Renal cortical epithelial cell (primary cell): ENCODE data around the gene ACTRT1.

DNA sequence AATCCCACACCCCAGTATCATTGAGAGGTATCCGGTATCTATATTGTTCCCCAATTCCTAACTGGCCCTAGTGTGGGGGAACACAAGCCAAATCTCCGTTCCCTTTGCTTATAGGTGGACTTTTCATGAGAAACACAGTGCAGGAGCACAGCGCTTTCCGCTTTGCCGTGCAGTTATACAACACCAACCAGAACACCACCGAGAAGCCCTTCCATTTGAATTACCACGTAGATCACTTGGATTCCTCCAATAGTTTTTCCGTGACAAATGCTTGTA, 1.6 kb downstream of the GRIA3 start:
- RRBS, result no CpG with 5 or more reads among the region's 8 CpGs

GRCh38 chrX:123201566-123201947, 17.5 kb downstream of the GRIA3 start:
- RRBS, result no CpG with 5 or more reads among the region's 4 CpGs

DNA sequence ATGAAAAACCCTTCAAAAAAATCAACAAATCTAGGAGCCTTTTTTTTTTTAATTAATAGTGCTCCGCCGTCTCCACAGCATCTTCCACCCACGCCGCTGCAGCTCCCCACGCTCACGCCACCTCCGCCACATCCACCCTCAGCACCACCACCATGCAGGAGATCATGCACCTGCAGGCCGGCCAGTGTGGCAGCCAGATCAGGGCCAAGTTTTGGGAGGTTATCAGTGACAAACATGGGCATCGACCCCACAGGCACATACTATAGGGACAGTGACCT, 171.4 kb downstream of the THOC2 start:
- RRBS, result no CpG with 5 or more reads among the region's 9 CpGs

- RRBS, result no CpG with 5 or more reads among the region's 7 CpGs
Observed at GRCh38 chrX:123613331-123613944, 119.4 kb downstream of the THOC2 start.

GRCh38 chrX:123623666-123624260, 109.1 kb downstream of the THOC2 start:
- RRBS, result no CpG with 5 or more reads among the region's 4 CpGs

DNA sequence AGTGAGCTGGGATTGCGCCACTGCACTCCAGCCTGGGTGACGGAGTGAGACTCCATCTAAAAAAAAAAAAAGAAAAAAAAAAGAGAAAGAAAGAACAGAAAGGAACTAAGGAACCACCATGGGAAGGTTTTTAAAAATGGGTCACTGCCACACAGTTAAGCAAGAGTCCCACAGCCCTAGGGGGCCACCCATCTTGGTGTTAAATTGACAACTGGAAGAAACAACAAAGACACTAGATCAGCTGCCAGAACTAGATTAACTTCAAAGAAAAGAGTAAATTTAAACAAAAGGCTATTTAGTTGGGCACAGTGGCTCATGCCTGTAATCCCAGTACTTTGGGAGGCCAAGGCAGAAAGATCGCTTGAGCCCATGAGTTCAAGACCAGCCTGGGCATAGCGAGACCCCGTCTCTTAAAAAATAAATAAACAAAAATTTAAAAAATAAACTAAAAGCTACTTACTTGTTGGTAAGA, 38.3 kb downstream of the THOC2 start:
- RRBS, result no CpG with 5 or more reads among the region's 5 CpGs

DNA sequence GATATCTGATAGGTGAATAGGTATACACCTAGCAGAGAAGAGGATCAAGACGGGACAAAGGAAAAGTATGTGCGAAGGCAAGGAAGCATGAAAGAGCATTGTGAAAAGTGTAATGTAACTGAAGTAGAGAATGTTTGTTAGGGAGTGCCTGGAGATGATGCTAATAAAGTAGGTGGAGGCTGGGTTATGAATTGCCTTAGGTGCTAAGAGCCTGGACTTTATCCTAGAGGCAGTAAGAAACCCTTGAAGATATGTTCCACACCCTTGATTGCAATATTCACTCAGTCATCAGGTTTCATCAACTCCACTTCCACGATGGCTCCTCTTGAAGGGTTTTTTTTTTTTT, 49.9 kb upstream of the XIAP start:
- RRBS, result no CpG with 5 or more reads among the region's 3 CpGs

DNA sequence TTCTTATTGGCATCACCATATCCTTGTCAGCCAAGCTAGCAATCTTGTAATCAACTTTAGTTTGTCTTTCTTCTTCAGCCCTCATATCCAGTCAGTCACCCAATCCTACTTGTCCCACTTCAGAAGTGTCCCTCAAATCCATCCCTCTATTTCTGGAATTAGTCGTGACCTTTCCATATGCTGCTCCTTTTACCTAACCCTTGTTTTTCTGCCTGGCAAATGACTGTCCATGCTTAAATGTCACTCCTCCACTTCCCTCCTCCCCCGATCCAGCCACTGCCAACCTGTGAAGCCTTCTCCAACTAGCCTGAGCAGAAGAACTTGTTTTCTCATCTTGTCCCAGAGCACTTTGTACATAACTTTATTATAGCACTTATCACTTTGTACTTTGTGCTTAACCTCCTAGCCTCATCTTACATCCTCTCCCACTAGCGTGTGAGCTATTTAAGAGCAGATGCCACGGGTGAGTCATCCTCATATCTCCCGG, 46.6 kb downstream of the XIAP start:
- RRBS, result no CpG with 5 or more reads among the region's 5 CpGs

DNA sequence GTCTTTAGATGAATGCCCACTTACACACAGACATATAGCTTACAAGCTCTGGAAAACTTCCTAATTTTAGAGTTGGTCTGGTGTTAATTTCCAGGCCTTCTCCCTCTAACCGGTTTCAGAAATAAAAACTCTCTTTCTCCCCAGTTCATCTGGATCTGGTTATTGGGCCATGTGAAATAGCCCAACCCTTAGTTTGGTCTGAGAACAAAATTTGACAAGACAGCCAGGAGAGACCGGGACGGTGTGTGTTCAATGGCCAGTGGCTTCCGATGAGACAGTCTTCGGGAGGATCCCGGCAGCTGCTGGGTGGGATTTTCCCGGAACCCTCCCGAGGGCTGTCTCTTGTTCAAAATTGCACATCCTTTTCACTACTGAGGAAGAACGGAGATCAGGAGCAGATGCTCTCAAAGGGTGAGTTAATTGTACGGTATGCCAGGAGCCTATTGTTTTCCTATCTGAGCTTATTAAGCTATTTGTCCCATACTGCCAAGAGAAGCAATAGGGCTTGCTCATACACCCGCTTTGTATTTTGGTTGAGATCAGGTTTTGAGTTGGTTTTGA, 166.4 kb downstream of the PRR32 start:
- RRBS, result 86% methylated on average over 5 of the region's 11 CpGs

GRCh38 chrX:128052250-128052620, at the start of gene ACTRT1:
Gene ACTRT1 (minus strand): TSS chrX:128052403.
- RRBS, result no CpG with 5 or more reads among the region's 2 CpGs

DNA sequence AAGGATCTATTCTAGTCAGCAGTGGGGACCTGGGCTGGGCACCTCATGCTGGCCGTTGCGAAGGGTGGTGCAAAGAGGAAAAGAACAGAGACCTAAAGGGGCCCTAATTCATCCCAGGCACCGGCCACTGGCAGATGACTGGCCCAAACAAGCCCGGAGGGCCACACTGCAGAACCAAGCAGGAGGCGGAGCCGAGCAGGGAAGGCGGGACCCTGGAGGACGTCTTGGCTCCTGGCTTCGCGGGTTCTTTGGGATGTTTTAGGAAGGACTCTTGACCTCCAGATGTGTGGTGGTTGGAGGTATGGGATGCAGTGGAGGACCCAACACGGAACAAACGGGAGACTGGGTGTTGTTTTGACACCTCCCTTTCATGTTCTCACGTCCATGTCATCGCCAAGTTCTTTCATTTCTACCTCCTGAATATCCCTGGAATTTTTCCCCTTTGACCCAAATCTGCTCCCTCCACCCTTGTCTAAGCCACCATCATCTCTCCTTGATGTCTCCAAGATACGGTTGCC, 49.0 kb downstream of the APLN start:
- RRBS, result no CpG with 5 or more reads among the region's 15 CpGs

DNA sequence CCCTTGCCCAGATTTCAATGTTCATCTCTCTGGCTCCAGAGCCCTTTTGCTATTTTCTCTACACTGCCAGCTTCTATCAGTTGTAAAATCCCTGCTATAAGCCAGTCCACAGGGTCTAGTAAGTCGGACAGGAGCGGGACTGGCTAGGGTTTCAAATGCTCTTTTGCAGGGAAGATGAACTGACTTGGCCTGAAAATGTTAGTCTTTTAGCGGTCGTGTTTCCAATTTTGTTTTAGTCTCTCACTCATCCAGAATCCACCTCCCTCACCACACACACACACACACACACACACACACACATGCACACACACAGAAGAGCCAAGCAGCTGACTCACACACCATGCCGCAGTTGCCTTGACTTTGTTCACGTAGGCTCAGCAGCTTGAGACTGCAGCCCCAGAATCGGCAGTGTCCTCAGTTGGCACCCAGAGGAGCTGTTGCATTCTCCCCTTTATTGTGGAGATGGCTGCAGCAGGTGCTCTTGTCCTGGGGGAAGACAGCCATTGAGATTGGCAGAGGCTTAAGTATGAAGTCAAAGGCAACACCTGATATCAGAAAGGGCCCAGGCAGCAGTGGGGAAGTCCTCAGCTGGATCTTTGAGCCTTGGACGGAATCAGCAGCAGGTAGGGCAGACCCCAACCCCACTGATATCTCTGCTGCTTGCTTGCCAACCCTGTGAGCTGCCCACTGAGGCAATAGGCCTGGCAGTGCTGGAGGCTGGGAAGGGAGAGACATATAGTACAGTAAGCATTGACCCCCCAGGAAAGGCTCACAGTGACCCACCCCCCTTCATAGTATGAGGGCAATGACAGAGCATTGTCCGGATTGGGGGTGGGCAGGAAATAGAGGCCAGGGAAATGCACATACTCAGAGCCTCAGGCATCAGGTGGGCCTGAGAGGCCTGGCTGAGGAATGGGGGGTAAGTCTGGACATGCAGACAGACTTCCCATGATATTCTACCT, 20.8 kb upstream of the XPNPEP2 start:
- RRBS, result no CpG with 5 or more reads among the region's 9 CpGs

DNA sequence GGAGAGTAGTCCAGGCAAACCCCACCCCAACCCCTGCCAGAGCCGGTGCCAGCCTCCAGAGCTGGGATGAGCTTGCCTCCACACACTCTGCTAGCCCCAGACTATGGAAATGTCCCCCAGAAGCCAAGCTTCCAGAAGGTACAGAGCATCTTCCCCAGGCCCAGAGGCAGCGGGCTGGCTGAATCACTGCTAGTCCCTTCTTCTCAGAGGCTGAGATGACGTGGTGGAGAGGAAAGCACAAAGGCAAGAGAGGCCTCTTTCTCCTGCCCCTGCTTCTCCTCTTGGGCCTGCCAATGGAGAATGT, 2.0 kb downstream of the SASH3 start:
- RRBS, result no CpG with 5 or more reads among the region's 3 CpGs

DNA sequence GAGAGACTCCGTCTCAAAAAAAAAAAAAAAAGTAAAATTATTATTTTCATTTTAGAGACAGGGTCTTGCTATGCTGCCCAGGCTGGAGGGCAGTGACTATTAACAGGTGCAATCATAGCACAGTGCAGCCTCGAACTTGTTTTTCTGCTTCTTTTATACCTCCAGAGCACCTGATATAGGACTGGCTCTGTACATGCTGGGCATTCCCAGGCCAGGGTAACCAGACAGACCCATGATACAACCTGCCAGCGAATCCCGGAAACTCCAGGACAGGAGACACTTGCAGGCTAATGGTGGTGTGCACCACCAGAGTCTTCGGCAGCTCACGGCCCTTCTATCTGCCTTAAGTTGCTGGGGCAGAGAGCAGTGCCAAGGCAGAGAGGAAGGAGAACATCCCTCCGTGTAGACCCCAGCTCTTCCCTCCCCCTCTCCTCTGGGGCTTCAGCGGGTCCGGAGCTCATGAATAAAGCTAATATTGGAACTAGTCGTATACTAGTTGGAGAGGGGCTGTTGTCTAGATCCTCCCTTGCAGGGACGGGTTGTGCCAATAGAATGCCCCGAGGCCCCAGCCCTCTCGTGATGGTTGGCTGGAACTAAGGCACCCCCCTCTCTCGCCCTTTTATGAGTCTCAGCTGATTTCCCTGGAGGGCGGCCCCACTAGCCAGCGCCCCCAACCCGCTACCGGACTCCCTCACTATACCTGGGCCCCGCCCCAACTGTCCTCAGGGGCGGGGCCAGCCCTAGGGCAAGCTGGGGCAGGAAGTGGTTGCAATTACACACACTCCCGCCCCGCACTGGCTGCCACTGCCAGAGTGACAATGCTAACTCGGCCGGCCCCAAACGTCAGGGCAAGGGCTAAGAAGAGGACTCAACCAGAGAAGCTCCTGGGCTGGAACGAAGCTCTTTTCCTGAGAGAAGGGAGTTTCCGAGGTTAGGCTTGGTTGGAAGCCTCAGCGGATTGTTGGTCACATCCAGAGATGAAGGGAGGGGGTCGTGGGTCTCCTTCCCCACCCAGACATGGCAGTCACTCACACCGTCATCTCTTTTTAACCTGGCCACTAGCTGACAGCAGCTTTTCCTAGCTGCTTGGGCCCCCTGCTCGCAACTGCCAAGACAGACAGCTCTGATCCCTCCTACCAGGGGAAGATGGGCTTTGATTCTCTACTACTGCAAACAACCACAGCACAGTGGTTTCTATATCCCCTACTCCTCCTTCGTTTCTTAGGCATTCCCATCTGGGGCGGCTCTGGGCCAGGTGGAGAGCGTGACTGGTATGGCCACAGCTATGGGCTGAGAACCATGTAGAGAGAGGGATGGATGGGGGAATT, 21.3 kb upstream of the BCORL1 start:
- RRBS, result no CpG with 5 or more reads among the region's 34 CpGs

GRCh38 chrX:129981075-129981533, 1.3 kb upstream of the BCORL1 start:
- RRBS, result 1% methylated on average over 9 of the region's 29 CpGs

- RRBS, result no CpG with 5 or more reads among the region's 10 CpGs
Observed at GRCh38 chrX:130024159-130024695, 41.8 kb downstream of the BCORL1 start.

DNA sequence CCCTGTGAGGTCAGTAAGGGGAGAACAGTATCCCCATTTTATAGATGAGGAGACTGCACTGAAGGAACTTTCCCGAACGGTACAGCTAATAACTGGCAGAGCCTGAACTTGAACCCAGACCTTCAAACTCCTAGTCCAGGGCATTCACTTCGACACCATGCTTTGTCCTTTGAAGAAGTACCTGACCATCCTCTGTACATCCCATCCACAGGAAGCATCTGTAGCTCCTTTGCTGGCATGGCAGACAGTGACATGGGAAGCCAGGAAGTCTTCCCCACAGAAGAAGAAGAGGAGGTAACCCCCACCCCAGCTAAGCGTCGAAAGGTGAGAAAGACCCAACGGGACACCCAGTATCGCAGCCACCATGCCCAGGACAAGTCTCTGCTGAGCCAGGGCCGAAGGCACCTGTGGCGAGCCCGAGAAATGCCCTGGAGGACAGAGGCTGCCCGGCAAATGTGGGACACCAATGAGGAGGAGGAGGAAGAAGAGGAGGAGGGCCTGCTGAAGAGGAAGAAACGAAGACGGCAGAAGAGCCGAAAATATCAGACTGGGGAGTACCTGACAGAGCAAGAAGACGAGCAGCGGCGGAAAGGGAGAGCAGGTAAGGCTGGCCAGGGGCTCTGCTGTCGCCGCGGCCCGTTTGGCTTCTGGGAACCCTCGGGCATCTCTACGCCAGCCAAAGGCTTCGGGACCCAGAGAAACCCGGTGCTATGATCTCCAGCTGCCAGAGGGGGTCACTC, 42.5 kb downstream of the BCORL1 start:
- RRBS, result no CpG with 5 or more reads among the region's 25 CpGs

DNA sequence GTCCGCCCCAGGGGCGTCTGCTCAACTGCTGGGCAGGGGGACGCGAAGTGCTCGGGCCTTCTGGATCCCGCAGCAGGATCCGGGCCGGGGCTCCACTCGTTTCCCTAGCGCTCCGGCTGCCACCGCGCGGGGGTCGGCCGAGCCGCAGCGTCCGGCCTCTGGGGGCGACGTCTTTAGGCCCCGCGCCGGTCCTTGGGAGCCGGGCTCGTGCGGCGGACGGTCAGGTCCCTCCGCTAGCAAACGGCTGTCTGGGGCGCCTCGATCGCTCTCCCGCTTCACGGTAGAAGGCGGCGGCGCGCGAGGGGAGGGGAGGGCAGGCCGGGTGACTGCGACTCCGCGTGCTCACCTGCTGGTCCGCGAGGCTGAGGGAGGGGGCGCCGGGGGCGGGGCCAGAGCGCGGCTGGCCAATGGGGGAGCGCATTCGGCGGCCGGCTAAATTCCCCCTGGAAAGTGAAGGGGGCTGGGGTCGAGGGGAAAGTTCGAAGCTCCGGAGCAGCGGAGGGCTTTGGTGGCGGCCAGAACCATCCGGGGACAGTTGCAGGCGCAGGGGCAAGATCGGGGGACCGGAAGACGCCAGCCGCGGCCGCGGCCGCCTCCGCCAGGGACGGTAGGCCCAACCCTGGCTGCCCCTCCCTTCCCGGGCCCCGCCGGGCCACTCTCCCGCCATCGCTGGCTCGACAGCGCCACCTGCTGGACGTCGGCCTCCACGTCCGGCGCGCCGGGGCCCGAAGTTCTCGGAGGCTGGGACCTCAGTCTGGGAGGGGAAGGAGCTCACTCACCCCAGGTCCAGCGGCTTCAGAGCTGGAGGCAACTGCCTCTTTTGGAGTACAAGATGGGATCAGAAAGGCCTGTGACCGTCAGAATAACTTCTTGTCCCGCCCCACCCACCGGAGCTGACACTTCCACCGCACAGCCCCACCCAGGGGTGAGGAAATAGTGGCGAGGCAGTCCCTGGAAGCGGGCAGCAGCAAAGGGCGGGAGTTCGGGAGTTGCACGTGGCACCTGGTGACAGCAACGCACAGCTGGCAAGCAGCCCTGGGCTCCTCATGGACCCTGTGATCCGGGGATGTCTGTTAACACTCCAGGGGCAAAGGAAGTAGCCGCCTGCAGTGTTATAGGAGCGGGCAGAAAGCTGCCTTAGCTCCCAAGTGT, 49.9 kb downstream of the ELF4 start:
- RRBS, result 2% methylated on average over 46 of the region's 103 CpGs

GRCh38 chrX:130064137-130064538, 46.2 kb downstream of the ELF4 start:
- RRBS, result no CpG with 5 or more reads among the region's 7 CpGs